ENCODE measurements around a stretch of chr19.

GRCh38 chr19:4373754-4374924 is 26.2 kb downstream of the SH3GL1 start:
- PRO-cap: bidirectional peak, plus-strand start at chr19:4374643, minus-strand start at chr19:4374477; bidirectional peak, plus-strand start at chr19:4375028, minus-strand start at chr19:4374726

DNA sequence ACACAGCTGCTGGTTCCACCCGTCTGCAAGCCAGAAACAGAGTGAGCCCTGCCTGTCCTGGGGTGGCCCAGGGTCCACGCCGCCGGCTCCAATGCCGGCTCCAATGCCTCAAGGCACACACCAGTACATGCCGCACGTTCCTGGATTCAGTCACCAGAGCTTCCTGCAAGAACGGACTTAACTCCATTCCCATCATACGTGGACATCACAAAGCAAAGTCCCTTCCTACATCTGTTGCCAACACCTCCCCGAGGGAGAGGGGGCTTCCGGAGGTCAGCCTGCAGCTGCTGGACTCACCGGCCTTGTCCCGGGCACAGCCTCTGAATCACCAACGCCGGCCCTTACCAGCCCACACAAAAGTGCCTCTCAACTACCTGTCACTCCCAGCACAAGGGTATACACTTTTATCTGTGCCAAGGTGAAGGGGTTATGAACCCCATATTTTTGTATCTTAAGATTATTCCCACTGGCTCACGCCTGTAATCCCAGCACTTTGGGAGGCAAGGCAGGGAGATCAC is 8.5 kb downstream of the SH3GL1 start:
- PRO-cap: no peak

- PRO-cap: no peak
These were observed 2.5 kb downstream of the HDGFL2 start for GRCh38 chr19:4474505-4475121.

- PRO-cap: no peak
These were observed 7.4 kb upstream of the LRG1 start for GRCh38 chr19:4547058-4547716.

- PRO-cap: no peak
These were observed 3.0 kb downstream of the SEMA6B start for GRCh38 chr19:4556491-4556835.

DNA sequence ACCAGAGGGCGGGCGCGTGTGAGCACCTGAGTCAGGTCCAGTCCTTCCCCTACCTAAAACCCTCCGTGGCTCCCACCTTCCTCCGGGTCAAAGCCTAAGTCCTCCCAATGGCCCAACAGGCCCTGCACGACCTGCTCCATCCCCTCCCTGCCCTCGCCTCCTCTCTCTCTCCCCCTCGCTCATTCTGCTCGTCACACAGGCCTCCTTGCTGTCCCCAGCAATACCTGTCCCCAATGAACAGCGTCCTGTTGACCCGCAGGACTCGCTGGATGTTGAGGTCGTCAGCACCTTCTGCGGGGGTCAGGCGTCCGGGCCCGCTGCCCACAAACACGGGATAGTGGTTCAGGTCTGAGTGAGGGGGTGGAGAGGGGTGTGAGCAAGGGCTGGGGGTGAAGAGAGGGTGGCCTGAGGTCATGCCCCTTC is 1.7 kb downstream of the SEMA6B start:
- PRO-cap: no peak

- PRO-cap: no peak
These were observed 1.6 kb downstream of the TNFAIP8L1 start for GRCh38 chr19:4640592-4641581.

GRCh38 chr19:4693565-4693937 is 23.4 kb upstream of the MYDGF start:
- PRO-cap: no peak

GRCh38 chr19:4708599-4708879 is 15.1 kb downstream of the DPP9 start:
- PRO-cap: no peak

- PRO-cap: no peak
These were observed 200 bp downstream of the DPP9 start for GRCh38 chr19:4723577-4723707.

GRCh38 chr19:4794168-4795430 is 3.1 kb downstream of the FEM1A start:
- PRO-cap: no peak

- PRO-cap: no peak
These were observed 11.7 kb downstream of the ARRDC5 start for GRCh38 chr19:4890956-4891467.

DNA sequence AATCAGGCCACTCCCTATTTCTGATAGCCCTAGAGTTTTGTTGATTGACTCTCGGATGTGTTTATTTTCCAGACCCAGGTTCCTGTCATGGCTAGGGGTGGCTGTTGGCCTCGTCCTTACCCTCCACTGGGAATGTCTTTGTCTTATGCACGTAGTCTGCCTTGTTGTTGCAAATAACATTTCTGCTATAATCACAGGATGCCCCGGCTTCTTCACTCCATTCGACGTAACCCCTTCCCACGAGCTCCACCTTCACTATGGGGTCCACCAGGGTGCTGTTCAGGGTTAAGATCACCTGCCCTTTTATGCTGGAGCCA is 285 bp downstream of the ARRDC5 start:
- PRO-cap: no peak

GRCh38 chr19:4972400-4973386 is 3.8 kb downstream of the KDM4B start:
- PRO-cap: no peak

DNA sequence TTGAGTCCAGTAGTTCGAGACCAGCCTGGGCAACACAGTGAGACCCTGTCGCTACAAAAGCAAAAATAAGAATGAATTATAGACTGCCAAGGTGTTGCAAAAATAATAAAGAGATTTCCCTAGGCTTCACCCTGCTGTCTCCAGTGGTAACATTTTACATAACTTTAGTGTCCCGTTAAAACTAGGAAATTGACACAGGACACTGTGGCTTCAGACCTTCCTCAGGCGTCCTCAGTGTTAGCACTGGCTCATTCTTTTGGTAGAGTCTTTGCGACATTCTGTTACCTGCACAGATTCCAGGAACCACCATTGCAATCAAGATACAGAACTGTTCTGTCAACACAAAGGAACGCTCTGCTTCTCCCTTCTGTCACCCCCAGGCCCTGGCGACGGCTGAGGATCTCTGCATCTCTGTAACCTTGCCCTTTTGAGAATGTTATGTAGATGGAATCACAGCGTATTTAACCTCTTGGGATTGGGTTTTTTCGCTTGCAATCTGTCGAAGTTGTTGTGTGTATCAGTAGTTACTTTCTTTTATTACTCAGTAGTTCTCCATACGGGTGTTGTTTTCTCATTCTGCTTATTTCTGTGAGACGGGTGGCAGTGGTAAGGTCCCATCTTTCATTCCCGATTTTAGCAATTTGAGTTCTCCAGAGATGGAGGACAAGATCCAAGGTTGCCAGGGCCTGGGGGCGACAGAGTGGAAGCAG is 22.6 kb downstream of the KDM4B start:
- PRO-cap: no peak

- PRO-cap: no peak
These were observed 49.4 kb downstream of the KDM4B start for GRCh38 chr19:5018296-5018725.

DNA sequence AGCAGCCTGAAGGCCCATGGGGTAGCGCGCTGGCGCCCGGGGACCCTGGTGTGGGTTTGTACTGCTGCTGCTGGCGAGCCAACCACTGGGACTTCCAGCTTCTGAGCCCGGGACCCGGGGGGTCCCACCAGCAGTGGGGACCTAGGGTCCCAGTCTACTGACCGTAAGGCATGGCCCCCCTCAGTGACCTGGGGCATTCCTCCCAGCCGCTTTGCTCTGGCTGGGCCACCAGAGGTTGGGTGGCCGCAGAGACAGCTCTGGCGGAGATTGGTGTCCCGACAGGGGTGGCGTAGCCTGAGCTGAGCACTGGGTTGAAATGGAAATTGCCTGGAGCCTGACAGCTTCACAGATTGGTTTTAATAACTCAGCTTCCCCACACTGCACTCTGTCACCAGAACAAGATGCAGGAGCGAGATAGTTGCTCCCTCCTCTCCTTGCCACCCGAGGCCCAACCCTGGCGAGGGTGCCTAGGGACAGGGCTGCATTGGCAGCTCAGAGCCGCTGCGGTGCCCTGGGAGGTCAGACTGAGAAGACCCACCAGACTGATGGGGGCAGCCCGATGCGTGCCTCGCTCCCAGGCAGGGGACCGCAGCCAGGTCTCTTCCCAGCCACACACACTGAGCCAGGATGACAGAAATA is 84.0 kb downstream of the KDM4B start:
- PRO-cap: no peak

- PRO-cap: no peak
These were observed 143.4 kb downstream of the KDM4B start for GRCh38 chr19:5112115-5112884.

DNA sequence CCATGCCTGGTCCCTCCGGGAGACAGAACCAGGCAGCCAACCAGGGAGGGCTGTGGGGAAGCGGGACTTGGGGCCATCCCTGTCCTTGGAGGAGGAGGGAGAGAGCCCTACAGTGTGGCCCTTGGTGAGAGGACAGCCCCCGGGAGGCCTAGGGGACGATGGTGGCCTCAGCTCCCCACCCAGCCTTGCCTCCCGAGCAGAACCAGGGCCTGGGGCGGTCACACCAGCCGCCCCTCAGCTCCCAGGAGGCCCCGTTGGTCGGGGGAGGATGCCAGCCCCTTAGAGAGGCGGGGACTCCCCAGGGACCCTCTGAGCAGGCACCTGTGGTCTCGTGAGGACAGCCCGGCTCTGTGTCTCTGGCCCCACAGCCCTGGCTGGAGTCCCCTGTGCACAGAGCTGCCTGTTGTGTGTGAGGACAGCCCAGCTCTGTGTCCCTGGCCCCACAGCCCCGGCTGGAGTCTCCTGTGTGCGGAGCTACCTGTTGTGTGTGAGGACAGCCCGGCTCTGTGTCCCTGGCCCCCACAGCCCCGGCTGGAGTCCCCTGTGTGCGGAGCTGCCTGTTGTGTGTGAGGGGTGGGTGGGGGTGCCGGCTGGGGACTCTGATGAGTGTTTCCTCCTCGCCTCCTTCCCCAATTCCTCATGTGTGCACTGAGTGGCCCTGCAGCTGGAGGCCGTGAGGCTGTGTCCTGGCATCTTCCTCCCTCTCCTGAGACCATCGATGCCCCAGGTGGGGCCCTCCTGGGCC is 158.9 kb downstream of the KDM4B start:
- PRO-cap: no peak

DNA sequence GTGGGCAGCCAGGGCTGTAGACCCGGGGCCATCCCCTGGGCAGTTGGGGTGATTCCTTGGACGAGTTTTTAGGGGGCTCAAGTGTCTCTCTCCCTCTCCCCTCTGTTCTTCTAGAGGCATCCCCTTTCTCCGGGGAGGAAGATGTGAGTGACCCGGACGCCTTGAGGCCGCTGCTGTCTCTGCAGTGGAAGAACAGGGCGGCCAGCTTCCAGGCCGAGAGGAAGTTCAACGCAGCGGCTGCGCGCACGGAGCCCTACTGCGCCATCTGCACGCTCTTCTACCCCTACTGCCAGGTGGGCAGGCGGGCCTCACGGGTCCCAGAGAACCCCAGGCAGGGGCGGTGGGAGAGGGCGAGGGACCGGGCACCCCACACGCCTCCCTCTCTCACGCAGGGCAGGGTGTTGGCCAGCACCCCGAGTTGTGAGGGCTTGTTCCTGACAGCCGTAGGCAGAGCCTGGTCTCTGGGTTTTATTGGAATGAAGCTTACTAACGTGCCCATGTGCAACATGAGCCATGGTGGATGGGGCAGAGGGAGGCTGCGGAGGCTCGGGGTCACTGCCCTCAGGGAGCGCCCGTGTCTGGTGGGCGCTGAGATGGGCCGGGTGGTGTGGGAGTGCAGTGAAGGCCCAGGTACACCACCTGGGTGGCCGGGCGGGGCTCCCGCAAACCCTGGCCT is 165.0 kb downstream of the KDM4B start:
- PRO-cap: no peak